H9 (cell line): ENCODE measurements around the genes MBOAT2 and IAH1.

- PRO-cap, result no peak
Observed at GRCh38 chr2:8459021-8459594, 222.7 kb upstream of the ID2 start.

- PRO-cap, result no peak
Observed at GRCh38 chr2:8515157-8515818, 166.6 kb upstream of the ID2 start.

GRCh38 chr2:8550831-8551270 is 131.0 kb upstream of the ID2 start:
- PRO-cap, result no peak

GRCh38 chr2:8633648-8634176 is 48.1 kb upstream of the ID2 start:
- PRO-cap, result no peak

GRCh38 chr2:8659965-8660748 is 21.7 kb upstream of the ID2 start:
- PRO-cap, result no peak

GRCh38 chr2:8663966-8664291 is 17.9 kb upstream of the ID2 start:
- PRO-cap, result no peak

- PRO-cap, result bidirectional peak, plus-strand start at chr2:8679036, minus-strand start at chr2:8678811; bidirectional peak, plus-strand start at chr2:8679247, minus-strand start at chr2:8679319; bidirectional peak, plus-strand start at chr2:8679703, minus-strand start at chr2:8679461
Observed at GRCh38 chr2:8678606-8679608, 2.9 kb upstream of the ID2 start.

DNA sequence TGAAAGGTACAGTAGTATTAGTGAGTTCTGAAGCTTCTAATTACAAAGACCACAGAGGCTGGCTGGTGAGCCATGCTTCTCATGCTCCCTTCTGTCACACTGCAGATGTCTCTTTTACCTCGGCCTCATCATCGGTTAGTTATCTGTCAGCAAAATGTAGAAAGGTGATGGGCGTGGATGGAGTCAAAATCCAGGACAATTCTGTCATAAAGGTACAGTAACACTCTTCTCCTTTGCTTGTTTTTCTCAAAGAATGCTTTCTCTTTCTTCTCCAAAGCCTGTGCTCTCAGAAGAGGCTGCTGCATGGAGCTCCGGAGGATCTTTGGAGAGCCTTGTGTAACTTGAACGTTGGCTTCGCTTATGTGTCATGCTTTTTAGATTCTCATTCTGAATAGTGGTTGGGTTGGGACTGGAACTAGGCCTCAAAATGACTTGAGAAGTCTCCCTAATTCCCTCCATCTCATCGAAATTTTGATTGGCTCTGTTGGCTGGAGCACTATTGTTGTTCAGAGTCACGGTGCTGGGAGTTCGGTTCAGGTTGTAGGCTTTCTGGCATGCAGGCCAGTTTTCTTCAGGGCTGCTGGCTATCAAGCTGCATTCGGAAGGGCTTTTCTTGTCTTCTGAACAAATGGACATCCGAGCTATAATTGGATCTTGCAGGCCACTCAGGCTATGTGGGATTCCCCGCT is 48.8 kb downstream of the ID2 start:
- PRO-cap, result no peak

DNA sequence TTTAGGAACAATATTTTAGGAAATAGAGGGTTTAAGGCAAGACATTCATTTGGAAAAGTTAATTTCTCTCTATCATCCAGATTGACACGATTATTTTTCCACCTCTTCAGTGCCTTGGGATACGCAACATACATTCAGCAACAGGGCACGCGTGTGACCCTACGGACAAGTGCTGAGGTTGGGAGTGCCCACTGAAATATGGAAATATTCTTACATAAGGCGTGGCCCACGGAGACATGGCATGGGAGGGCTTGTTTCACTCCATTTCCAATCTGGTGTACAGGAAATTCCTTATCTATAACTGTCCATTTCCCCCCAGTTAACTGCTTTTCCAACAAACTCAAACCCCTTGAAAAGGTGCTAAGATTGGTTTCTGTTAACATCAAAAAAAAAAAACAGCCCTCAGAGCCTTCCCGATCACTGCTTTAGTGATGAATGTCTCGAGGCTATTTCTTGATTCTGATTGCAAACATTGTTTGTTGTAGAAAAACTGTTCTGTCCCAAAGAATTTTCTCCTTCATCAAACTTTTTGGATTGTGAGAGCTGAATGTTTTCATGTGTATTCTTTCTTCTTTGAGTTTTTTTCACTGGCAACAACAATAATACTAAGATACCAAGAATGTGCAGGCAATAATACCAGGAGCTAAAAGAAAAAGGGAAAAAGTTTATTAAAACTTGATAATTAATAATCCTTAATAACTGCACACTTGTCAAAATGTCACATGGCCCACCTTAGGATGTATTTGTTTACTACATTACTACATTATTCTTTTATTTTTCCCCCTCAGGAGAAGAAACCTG is 21.0 kb upstream of the KIDINS220 start:
- PRO-cap, result no peak

DNA sequence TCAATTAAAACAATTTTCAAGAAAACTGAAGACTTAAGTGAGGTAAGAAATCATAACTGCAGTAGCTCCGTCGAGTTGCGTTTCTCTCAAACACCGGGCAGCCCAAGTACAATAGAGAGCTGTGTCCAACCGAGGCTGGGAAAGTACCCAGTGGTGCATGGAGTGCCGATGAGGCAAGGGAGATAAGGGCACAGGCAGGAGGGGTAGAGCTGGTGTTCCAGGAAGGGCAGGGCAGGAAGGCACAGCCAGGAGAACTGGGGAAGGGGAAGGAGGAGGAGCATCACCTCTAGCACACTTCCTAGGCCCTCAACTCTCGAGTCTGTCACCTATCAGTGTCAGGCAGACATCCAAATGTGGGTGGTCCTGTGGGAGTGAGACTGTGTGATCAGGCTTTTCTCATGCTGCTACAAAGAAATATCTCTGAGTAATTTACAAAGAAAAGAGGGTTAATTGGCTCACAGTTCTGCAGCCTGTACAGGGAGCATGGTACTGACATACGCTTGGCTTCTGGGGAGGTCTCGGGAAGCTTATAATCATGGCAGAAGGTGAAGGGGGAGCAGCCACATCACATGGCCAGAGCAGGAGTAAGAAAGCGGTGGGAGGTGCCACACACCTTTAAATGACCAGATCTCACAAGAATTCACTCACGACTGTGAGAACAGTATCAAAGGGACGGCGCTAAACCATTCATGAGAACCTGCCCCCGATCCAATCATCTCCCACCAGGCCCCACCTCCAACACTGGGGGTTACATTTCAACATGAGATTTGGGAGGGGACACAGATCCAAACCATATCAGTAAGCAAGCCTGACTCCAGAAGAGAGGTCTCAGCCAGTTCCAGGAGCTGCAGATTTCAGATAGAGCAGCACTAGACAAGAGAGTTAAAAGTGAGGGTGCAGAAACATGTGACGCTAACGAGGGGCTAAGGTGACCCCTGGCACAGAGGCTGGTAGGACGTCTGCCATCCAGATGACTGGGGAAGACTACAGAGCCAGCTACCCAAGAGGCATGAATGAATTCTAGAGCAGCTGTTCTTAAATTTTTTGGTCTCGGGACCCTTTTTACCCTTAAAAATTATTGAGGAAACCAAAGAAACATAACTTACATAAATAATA is 75.7 kb downstream of the MBOAT2 start:
- PRO-cap, result no peak

GRCh38 chr2:8975265-8975725 is 28.2 kb downstream of the MBOAT2 start:
- PRO-cap, result no peak

- PRO-cap, result no peak
Observed at GRCh38 chr2:8986175-8986743, 17.2 kb downstream of the MBOAT2 start.

- PRO-cap, result no peak
Observed at GRCh38 chr2:9003359-9003514, 247 bp downstream of the MBOAT2 start.

DNA sequence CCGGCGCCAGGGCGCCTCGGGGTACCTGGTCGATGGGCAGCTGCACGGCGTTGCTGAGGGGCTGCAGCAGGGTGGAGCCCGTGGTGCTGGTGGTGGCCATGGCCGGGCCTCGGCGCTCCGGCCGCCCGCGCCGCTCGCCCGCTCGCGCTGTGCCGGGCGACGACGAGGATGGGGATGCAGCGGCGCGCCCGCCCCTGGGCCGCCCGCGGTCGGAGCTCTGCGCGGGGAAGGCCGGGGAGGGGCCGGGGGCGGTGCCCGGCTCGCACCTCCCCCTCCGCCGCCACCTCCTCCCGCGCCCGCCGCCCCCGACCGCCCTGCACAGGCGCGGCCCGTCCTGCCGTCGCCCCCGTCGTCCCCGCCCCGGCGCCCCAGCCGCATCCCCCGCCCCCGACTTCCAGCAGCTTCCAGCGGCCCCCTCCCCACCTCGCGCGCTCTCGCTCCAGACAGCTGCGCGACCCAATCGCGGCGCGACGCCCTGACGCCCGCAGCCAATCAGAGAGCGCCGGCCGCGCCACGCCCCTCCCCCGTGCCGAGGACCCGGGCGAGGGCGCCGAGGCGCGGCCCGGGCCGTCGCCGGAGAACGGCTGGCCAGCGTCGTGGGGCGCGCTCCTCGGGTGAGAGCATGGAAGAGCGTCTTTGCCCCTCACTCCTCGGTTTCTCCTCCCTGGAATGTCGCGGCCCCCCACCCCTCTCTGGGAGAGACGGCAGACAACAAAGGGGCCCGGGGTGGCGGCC is at the start of gene MBOAT2:
Gene MBOAT2, minus strand, starts transcription at position 170 of the 735 bp plus-strand sequence.
- PRO-cap, result bidirectional peak, plus-strand start at position 150 of the sequence, minus-strand start at position 151 of the sequence; bidirectional peak, plus-strand start at position 563 of the sequence, minus-strand start at position 219 of the sequence

DNA sequence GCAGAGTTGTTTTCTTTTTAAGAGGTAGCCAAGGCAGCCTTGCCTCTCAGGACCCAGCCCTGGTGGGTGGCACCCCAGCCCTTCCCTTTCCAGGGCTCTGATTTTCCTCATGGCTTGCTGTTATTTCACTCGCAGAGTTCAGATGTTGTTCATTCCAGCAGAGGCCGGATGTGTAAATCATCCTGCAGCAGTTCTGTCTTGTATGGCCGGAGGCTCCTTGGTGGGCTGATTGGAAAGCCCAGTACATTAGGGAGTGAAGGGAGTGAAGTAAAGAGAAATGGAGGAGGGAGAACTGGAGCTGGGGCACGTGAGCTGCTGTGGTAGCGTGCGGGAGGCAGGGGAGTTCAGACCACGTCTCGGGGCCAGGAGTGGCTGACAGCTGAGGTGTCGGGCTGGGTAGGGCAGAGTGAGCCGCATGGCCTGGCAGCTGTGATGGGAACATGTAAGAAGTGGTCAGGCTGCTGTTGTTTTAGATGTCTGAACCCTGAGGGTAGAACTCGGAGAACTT is 28.8 kb downstream of the ASAP2 start:
- PRO-cap, result no peak

GRCh38 chr2:9258959-9259306 is 52.3 kb downstream of the ASAP2 start:
- PRO-cap, result no peak

GRCh38 chr2:9300924-9301284 is 94.3 kb downstream of the ASAP2 start:
- PRO-cap, result no peak

- PRO-cap, result no peak
Observed at GRCh38 chr2:9400419-9401490, 22.6 kb downstream of the ITGB1BP1 start.

- PRO-cap, result unidirectional peak, plus-strand start at chr2:9474567
Observed at GRCh38 chr2:9474316-9474662, at the start of gene IAH1. Gene IAH1, plus strand, starts transcription at chr2:9474551.

DNA sequence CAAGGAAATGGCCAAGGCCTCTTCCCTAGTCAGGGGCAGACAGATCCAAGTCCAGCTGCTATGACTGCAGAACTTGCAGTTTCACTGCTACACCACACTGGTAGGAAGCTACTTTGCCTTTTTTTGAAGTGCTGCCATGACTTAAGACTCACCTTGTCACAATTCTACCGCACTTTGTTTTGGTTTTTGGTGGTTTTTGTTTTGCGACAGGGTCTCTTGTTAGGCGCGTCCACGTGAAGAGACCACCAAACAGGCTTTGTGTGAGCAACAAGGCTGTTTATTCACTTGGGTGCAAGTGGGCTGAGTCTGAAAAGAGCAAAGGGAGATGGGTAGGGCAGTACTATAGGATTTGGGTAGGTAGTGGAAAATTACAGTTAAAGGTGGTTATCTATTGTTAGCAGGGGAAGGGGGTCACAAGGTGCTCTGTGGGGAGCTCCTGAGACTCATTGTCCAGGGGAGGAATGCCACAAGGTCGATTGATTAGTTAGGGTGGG is 2.0 kb downstream of the IAH1 start:
- PRO-cap, result bidirectional peak, plus-strand start outside the sequence, minus-strand start at position 367 of the sequence